Right common carotid artery plus branches (tissue), 1 donor: ENCODE results near the gene NDUFA12.

DNA sequence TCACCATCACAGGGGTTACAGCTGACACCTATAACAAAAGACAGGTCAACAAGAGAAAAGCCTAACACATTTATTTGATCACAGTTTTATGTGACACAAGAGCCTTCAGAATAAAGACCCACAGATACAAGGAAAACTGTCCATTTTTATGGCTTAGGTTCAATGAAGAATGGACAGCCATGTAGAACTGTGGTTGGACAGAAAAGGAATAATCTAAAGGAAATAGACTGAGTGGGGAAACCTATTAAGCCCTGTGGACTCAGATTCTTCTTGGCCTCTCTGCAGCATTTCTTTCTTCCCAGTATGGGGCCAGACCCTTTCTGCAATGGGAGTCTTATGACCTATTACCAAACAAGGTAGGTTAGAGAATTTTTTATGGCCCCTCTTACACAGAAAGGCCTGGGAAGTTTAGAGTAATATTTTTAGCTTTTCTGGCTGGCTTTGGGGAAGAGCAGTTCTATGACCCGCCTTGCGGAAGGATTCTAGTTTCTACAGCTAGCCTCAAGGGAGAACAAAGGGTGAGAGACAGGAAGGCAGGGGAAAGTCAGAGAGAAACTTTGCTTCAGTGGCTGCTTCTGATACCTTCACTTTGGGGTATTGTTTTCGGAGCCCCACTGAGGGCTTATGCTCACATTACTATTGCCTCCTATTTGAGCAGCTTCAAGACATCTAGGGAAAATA, 80.9 kb upstream of the NUDT4 start:
- PRO-cap, result unidirectional peak, plus-strand start at position 514 of the sequence

DNA sequence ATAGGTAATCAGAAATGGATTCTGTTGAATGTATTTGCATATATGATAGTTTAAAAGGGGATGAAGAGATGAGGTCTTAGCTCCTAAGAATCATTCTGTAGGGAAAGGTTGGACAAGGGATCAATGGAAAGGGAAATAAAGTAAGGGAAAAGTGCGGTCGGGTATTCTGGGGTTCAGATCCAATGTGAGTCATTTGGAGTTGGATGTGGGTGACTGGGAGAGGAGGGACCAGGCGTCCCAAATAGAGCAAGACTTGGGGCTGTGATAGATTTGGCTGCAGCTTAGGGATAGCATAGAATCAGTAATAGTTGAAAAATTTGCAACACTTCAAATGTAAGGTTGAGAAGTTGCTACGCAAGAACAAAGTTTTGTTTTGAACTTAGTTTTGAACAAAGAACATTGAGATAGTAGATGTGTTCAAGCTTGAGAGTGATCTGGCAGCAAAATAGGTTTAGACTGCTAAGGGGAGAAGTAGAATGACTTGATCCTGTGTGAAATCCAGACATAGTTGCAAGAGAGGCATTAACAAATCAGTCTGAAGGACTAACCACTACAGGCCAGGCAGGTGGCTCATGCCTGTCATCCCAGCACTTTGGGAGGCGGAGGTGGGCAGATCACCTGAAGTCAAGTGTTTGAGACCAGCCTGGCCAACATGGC, 3.8 kb downstream of the NUDT4 start:
- PRO-cap, result no peak

GRCh38 chr12:93662920-93663829, 14.0 kb upstream of the CRADD start:
- PRO-cap, result no peak

GRCh38 chr12:93766674-93767487, 89.7 kb downstream of the CRADD start:
- PRO-cap, result bidirectional peak, plus-strand start at chr12:93767379, minus-strand start at chr12:93767174; unidirectional peak, plus-strand start at chr12:93767379

DNA sequence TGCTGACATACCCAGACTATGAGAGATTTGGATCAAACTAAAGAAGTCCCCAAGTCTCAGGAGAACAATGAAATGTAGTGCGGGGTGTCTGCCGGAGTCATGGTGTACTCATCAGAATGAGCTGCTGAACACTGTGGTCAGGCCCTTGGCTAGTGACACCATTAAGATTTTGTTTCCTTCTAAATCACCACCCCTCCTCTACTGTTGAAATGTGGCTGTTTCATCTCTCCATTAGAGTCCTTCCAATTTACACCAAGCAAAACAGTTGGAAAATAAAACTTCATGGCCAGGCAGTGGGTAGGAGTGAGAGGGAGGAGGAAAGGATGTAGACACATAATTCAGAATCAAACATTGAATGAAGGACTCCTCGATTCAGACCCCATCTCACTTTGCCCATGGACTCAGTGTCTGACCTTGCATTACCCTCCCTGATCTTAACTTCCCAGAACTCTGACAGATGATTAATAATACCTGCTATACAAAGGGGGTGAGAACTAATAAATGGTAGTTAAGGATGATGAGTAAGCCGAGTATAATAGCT, 127.4 kb downstream of the CRADD start:
- PRO-cap, result no peak

DNA sequence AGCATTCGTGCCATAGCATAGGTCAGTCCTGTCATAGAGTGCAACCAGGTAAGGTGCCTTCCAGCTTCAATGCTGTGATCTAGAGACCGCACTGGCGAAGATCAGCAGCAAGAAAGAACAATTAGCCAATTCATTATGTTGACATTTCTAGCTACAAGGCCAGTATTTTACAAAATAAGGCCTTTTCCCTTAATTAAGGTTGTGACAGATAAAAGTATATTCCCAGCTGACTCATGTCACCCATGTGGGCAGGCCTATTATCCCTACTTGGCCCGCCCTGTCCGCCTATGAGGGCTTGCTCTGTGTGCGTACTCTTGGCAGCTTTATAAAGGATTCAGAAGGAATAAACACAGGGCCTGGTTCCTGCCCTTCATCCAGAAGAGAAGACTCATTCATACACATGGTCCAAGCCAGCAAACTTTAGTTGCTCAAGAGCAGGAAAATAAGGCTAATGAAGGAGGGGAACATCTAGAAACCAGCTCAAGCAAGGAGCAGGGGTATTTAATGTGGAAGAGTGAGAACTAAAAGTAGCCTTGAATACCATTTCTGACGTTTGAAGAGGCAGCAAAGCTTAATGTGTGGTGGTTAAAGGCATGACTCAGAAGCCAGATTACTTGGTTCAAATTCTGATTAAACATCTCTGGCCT, 141.8 kb downstream of the CRADD start:
- PRO-cap, result bidirectional peak, plus-strand start at position 391 of the sequence, minus-strand start at position 233 of the sequence

- PRO-cap, result no peak
These were observed 26.3 kb downstream of the PLXNC1 start for GRCh38 chr12:94174513-94175142.

DNA sequence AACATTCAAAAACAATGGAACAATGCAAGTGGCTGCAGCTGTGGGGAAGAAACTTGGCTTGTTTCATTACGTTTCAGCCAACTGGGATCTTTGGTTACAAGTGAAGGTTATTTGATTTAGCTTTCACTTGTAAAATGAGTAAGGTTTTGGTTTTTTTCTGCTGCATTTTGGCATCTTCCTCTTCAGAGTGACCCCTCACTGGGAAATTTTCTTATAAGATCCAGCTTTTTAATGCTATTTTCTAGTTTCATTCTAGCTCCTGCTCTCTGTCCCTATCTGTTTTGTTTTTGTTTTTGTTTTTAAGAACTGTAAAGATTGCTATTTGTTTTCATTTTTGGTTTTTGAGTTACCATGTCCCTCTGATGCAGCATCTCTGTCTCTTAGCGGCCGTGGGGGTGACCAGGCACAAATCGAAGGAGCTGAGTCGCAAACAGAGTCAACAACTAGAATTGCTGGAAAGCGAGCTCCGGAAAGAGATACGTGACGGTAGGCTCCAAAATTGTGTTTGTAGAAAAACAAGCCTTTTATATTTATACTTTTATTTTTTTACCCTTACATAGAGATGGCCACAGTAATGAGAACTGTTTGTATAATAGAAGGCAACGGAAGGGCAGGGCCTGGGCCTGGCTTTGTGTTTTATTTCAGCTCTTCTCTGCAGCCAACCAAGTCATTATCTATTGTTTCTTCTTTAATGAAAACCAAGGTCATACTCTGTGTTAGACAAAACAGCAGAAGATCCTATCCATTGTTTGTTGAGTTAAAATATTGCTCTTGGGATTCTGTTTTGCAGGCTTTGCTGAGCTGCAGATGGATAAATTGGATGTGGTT, 106.2 kb downstream of the PLXNC1 start:
- PRO-cap, result no peak

DNA sequence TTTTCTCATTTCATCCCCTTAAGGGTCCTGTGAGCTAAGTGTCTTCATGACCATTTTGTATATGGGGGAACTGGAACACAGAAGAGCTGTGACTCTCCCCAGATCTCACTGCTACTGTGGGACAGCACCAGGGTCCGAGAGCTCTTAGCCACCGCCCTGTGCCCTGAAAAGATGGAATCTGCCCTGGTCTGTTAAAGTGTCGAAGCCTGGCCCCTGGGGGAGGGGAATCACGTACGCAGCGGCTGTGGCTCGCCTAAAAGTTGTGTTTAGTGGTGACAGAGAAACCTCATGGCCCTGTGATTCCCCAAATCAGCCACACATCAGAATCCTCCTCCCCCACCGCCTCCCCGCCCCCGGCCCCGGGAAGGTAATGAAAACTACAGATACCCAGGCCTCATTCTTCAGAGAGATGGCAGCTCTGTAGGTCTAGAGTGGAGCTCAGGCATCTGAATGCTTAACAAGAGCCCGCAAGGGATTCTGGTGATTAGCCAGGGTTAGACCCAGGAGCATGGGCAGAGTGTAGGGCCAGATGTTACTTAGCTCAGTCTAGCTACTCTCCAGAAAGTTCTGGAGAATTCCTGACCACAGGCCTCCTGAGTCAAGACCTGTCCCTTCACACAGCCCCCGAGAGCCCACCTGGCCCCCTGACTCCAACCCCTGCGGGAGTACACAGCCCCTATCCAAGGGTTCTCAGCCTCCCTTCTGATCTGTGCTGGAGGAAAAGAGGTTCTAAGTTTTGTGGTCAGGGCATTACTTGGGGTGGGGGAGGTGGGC, 114.7 kb downstream of the PLXNC1 start:
- PRO-cap, result no peak

GRCh38 chr12:94270753-94271045, 122.3 kb downstream of the PLXNC1 start:
- PRO-cap, result no peak

DNA sequence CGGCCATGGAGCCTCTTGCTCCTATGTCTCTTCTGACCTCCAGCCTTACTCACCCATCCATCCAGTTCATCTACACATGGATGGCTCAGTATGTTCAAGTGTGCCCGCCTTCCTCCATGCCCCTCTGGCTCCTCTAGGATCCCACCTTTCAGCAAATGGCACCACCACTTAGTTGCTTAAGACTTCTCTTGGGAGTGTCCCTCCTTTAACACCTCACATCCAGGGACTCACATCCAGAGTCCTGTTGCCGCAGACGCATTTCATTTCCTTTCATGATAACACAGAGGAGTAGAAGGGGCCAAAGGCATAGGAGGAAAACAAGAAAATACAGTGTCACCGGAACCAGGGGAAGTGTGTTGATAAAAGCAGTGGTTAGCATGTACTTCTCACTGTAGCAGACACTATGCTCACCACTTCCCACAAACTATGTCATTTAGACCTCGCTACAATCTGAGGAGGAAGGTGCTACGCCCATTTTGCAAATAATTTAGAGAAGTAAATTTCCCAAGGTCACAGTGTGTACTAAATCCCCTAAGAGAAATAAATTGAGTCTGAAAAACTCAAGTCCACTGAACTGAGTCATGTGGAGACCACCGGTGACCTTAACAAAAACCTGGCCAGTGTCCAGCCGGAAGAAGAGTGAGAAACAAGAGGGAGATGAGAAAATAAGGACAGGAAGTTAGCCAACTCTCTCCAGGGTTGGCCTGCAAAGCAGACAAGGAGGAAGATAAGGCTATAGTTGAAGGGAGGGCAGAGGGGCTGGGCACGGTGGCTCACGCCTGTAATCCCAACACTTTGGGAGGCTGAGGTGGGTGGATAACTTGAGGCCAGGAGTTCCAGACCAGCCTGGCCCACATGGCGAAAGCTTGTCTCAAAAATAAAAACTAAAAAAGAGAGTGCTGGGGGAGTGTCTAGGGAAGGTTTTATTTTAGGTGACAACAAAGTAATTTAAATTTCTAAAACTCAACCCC, 25.7 kb upstream of the TMCC3 start:
- PRO-cap, result no peak

GRCh38 chr12:94815834-94816321, 165.5 kb upstream of the TMCC3 start:
- PRO-cap, result no peak

- PRO-cap, result bidirectional peak, plus-strand start at chr12:95003796, minus-strand start at chr12:95003710
These were observed at the start of gene NDUFA12 for GRCh38 chr12:95003594-95004162. NDUFA12 (minus strand) TSS chr12:95003697.

- PRO-cap, result no peak
These were observed 100.5 kb downstream of the VEZT start for GRCh38 chr12:95317997-95318675.

- PRO-cap, result unidirectional peak, plus-strand start at chr12:95547625; unidirectional peak, plus-strand start at chr12:95547630; unidirectional peak, plus-strand start at chr12:95547786
These were observed 3.7 kb downstream of the USP44 start for GRCh38 chr12:95547410-95548073.

DNA sequence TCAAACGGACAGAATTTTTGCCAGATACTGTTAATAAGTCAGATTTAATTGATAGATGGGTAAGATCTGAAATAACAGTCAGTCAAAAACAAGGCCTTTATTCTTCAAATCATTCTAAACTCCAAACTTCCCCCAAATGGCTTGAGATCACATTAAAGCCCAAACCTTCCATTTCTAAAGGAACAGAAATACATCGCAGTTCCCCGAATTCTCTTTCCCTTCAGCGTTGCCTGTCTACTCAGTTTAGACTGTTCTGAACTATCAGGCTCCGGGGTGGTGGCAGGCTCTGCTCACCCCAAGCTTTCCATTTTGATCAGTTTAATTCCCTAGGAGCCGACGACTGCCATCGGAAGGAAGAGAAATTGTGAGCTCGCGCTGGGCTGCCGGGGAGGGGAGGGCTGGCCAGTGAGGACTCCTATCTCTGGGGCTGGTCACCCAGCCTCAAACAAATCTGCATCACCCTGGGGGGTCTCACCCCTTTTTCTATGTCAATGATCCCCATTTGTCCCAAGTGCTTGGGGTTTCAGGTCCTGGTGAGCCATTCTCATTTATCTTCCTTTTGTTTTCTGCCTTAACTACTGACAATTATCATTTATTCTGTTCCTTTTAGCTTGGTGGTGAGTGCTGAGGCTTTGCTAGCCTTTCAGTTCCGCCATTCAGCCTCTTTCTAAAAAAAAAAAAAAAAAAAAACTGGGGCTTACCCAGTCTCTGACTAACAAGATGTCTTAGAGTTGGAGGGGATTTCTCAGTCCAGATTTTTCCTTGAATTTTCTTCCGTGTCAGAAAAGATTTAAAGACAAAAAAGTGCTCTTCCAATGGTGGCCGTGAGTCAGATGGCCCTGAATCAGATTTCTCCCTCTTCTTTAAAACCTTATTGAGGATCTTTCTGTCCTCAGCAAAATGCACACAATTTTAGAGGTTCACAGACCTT, 22.7 kb upstream of the USP44 start:
- PRO-cap, result no peak

- PRO-cap, result no peak
These were observed 83.6 kb upstream of the USP44 start for GRCh38 chr12:95634832-95635352.

DNA sequence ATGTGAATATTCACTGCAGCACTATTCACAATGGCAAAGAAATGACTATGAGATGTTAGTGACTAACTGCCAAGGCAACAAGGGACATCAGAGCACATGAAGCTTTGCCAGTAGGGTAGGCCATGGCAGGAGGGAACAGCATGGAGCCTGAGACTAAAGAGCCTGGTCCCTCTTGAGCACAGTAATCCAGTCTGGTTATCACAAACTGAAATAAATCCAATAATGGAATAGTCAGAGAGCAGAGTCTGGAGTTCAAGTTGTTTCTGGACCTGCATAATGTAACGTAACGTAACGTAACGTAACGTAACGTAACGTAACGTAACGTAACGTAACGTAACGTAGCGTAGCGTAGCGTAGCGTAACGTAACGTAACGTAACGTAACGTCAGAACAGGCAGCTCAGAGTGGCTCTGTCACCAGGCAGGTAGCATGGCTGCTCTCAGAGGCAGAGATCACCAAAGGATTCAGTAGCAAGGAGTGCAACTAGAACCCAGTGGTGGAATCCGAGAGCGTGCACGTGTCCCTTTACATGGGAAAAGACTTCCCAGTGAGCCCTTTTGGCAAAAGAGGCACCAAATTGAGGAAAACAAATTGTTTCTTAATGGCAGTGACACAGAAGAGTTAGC, 85.7 kb upstream of the USP44 start:
- PRO-cap, result no peak

DNA sequence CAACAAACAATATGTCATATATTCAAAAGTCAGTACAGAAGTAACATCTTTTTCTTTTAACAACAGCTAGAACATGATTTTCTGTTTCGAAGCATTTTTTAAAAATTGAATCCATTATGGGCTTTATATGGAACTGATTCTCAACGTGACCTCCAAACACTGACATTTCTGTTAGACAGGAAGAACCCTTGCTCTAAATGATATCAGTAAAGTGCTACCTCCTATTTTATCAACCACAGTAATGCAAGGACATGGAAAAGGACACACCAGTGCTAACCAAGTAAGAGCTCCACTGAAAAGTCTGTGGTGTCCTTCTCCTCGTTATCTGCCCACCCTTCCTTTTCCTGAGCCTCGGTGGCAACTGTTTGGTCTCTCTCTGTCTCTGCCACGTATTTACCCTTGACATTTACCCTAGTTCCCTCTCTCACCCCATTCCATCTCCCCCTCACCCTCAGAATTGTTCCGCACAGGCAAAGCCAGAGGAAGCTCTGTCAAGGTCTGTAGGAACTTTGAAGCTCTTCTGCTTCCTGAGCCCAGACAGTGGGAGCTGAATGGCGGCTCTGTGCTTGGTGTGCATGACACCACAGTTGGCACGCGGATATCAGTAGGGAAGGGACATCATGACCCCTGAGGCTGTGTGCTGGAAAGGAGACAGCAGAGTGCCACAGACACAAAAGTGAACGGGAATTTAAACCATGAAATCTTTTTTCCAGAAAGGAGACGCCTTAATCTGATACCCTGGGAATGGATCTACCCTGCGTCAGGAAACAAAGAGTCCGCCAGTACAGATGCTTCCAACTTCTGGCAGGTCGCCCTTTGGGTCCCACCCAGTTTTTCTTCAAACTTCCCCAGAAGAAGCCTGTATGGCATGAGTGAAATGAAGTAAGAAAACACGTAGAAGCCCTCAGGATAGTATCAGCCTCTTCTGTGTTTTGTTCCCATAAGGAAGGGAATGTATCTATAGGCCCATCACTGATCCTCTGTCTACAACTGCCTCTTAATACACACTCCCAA, 50.8 kb downstream of the NTN4 start:
- PRO-cap, result no peak

DNA sequence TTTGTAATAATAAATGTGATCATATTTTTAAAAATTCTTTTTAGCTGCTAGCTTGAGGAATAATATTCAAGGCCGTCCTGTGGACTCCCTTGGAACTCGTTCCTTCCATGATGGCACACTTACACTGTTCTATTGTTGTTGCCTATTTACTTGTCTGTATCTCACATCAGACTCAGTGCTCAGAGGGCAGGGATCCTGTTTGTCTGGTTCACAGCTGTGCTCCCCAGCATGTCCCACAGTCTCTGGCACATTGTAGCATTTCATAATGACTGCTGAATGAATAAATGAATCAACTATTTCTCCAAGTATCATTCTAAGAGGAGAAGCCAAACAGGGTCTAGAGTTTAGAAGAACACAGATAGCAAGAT, 48.0 kb downstream of the NTN4 start:
- PRO-cap, result no peak